ENCODE measurements around a stretch of chr15.

DNA sequence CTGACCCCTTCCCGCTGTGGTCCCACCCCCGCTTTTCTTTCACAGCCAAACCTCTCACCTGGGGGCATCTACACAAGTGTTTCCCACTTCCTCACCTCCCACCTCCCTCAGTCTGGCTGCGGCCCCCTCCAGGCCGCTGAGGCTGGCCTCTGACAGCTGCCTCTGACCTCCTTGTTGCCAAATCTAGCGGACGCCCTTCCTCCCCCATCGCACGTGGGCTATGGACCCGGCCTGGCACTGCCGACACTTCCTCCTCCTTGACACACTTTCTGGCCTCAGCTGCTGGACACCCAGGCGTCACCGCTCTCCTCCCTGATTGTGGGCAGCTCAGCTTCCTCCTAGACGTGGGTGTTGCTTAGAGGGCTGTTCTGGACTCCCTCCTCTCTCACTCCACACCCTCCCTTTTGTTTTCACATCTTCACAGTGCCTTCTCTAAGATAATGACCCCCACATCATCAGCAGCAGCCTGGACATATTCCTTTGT, 169.0 kb upstream of the TLE3 start:
- PRO-cap, result no peak

- PRO-cap, result no peak
Observed at GRCh38 chr15:70271296-70271976, 173.7 kb upstream of the TLE3 start.

DNA sequence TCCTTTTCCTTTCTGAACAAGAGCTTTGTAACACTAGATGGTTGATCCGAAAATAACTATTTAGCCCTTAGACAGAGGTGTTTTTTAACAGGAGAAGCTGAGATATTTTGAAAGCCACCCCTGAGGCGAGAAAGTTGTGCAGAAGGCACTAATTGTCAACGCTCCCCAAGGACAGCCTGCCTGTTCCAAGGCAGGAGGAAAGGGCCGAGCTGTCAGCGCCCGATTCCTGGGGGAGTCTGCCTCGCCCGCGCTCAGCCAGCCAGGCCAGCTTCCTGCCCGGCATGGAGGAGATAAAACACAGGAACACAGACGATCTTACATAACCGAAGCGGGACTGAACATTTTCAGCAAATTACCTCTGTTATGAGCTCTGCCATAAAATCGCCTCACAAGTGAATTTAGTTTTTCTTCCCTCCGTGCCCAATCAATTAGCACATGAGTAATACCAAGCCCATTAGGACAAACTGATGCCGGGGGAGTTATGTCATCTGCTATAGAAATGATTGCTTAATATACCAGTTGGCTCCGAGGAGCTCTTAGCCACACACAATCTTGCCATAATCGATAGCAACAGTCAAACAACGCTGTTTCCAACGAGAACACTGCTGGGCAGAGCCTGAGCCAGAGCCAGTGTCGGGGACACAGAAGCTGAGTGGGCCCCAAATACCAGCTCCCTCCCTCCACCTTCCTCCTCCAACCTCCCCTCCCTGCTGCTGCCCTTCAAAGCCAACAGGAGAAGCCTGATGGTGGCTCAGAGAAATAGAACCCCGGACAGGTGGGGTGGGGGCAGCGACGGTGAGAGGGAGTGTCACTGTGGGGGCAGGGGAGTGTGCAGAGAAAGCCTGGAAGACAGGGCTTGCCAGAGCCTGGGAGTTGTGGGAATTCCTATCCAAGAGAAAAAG, 279.3 kb upstream of the TLE3 start:
- PRO-cap, result no peak

DNA sequence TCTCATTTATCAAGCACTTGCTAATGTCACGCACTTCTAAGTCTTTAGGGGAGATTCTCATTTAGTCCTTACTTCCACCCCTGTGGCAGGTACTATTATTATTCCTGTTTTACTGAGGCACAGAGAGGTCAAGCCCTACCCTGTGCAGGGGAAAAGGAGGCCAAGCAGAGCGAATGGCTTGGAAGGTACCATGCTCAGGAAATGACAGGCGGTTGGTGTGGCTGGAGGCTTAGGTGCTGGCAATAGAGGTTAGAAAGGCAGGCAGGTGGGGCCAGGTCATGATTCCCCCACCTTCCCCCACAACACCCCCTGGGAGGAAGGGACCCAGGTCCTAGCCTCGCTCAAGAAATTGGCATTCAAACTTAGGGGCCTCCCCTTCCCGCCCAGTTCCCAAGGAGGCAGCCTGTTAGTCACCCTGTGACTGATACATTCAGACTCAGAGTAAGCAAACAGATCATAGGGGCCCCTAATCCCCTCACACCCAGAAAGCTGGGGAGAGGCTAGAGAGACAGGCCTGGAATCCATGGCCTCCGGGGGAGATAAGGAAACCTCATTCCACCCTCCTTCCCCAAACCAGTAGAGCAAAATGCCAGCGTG, 268.7 kb downstream of the UACA start:
- PRO-cap, result no peak

GRCh38 chr15:70534884-70535609, 228.3 kb downstream of the UACA start:
- PRO-cap, result no peak

DNA sequence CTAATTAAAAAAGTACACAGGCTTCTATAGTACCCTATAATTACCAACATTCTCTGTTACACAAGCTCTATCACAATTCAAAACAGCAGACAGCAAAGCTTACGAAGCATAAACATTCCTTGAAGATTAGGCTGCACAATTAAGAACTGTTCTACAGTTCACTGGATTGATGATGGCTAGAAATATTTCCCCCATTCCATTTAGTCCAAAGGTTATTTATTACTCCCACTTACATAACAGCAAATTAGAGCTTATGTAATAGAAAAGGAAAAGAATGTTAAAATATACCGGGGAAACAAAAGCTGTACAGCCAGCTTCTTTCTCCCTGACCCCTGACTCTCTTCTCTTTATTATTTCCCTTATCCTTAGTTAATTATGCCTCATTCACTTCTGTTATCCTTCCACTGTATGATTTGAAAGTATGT, 49.3 kb downstream of the UACA start:
- PRO-cap, result no peak

GRCh38 chr15:70829849-70830228, 24.1 kb downstream of the LARP6 start:
- PRO-cap, result no peak

DNA sequence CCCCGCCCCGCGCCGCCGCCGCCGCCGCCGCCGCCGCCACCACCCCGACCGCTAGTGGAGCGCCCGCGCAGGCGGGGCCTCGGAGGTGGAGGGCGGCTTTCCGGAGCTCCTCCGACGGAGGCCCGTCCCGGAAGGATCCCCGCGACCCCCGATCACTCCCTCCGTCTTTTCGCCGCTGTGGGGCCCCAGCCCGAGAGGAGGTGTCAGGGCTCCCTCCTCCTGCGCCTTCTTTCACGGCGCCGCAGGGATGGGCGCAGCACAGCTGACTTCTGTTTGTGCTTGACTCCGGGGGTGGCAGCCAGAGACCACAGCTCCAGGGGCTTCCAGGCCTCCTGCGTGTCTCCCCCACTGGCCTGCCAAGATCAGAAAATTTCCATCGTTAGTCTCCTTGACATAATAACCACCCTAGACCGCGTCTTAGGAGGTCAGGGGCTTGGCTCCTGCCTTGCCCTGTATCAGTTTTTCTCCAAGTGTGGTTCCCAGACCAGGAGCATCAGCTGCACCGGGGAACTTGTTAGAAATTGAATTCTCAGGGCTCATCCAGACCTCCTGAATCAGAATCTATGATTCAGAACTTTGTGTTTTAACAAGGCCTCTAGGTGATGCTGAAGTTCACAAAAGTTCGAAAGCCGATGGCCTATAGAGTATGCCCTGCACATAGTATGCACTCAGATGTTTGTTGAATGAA, 415 bp upstream of the LARP6 start:
- PRO-cap, result bidirectional peak, plus-strand start at position 62 of the sequence, minus-strand start outside the sequence; unidirectional peak, minus-strand start at position 225 of the sequence

- PRO-cap, result no peak
Observed at GRCh38 chr15:70936450-70936717, 43.8 kb downstream of the LRRC49 start.

- PRO-cap, result no peak
Observed at GRCh38 chr15:71114239-71114721, 991 bp upstream of the THSD4 start.

GRCh38 chr15:71116386-71116865, 1.2 kb downstream of the THSD4 start:
- PRO-cap, result no peak

GRCh38 chr15:71136374-71136890, 21.2 kb downstream of the THSD4 start:
- PRO-cap, result no peak

- PRO-cap, result no peak
Observed at GRCh38 chr15:71186247-71186693, 71.0 kb downstream of the THSD4 start.

- PRO-cap, result no peak
Observed at GRCh38 chr15:71245532-71245910, 130.2 kb downstream of the THSD4 start.

DNA sequence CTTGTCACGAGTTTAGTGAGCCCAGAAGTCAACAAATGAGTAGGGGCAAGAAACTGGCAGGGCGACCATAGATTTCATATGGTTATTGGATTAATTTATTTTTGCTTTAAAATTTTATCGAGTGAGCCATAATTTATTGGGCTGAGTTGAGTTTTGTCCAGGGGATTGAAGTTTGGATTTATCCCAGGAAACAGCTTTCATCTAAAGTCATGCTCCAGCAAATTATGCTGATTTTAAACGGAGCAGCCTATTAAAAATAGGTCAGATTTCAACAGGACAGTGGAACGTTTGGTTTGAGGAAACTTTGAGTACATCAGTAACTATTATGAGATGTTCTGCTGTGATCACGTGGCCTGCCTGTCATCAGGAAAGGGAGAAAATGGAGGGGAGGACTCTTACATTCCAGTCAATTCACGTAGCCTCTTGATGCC, 163.5 kb downstream of the THSD4 start:
- PRO-cap, result no peak

- PRO-cap, result no peak
Observed at GRCh38 chr15:71294172-71294517, 178.9 kb downstream of the THSD4 start.

- PRO-cap, result no peak
Observed at GRCh38 chr15:71314754-71315335, 199.6 kb downstream of the THSD4 start.

DNA sequence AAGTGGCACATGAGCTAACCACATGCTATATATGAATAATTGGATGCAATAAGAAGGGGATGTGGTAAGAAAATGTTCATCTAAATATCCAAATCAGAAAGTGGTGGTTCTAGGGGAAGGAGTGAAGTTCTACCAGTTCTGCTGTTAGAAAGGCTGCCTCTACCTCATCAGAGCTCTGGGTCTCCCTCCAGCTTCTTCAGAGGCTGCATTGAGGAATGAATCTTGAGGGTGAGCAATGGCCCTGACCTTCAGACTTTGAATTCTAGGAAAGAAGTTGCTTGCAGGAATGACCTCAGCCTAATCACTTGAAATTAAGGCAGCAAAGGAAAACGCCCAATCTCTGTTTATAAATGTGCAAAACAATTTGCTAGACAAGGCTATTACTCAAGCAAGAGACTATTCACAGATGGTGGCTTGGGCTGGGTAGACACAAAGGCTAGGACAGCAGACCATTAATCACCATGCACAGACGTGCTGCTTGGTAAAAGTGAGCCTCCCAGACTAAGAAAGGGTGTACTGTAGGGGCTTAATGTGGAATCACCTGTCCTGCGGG, 259.2 kb downstream of the THSD4 start:
- PRO-cap, result no peak

DNA sequence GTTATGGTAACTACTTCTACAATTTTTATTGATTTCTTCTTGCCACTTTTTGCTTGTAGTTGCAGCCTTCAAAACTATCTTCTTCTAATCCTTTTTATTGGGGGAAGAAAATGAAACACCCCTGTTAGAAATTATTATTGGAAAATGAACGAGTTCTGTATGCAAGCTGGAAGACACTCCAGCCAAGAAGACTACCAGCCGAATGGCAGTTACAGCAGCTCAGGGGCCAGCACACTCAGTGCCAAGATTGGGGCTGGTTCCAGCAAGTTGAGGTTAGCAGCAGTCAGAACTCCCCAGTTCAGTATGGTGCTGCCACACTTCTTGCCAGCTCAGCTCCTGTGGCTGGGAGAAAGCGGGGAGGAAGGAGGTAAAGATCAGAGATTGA, 280.3 kb upstream of the NR2E3 start:
- PRO-cap, result no peak

- PRO-cap, result no peak
Observed at GRCh38 chr15:71567112-71567805, 243.1 kb upstream of the NR2E3 start.